Vagina (tissue), 1 donor: ENCODE measurements around the genes KIN and GATA3.

DNA sequence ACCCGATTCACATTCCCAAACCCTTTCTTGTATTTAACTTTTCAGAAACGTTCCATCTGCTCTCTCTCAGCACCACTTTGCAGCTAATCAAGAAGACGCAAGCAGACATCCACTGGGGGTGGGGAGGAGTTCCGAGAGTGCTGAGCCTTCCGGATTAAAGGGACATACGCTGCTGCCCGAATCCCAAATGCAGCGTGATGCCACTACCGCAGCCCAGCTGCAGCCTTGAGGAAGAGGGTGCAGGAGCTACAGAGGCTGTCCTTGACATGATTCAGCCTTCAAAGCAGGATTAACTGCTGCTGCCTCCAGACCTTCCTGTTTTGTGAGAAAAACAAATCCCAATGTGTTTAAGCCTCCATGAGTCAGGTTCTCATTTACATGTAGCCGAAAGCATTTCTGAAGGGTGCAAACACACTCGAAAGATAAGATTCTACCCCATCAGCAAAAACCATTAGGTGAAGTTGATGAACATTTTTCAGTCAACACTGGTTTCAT lies 40.0 kb downstream of the RBM17 start:
- PRO-cap = no peak
- RAMPAGE, long total RNA = no peak

GRCh38 chr10:6145039-6145635 lies 56.3 kb downstream of the RBM17 start:
- PRO-cap = unidirectional peak, minus-strand start at chr10:6145408
- RAMPAGE, long total RNA = no peak

- PRO-cap = unidirectional peak, plus-strand start at chr10:6162805
- RAMPAGE, long total RNA = no peak
These were observed 40.3 kb upstream of the PFKFB3 start for GRCh38 chr10:6162406-6162931.

DNA sequence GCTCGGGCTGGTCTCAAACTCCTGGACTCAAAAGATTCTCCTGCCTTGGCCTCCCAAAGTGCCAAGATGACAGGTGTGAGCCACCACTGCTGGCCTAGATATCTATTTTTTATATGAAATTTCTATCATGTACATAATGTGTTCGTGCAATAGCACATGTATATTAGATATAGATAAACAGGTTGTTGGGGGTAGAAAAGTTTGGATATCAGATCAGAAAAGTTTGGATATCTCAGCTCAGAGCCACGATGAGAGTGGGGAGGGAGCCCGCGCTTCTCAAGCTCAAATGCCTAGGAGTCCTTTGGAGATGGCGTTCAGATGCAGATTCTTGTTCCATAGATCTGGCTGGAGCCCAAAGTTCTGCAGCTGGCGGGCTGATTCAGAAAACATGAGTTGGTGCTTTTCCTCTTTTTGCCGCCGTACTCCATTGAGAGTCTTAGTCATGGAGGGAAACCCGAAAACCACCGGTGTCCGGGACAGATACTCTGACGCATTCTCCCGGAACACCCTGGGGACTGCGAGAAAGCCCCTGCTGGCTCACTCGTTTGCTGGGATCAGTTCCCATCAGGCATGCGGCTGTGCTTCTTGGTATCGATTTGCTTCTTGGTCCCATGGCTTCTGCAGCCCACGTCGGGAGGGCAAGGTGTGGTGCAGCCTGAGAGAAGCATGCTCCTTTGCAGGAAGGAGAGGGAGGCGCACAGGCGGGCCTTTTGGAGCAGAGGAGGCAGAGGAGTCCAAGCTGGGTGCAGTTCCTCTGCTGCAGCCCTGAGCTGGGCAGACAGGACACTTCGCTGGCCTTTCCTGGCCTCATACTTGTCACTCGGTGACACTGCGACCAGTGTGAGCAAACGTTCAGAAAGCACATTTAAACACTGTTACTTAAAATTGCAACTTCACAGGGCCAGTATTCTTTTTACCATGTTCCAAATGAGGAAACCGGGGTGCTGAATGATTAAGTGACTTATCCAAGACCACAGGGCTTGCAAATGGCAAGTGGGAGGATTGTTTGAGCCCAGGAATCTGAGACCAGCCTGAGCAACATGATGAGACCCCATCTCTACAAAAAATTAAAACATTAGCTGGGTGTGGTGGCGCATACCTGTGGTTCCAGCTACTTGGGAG lies 30.8 kb upstream of the PFKFB3 start:
- PRO-cap = bidirectional peak, plus-strand start at position 535 of the sequence, minus-strand start at position 292 of the sequence
- RAMPAGE, long total RNA = no peak

DNA sequence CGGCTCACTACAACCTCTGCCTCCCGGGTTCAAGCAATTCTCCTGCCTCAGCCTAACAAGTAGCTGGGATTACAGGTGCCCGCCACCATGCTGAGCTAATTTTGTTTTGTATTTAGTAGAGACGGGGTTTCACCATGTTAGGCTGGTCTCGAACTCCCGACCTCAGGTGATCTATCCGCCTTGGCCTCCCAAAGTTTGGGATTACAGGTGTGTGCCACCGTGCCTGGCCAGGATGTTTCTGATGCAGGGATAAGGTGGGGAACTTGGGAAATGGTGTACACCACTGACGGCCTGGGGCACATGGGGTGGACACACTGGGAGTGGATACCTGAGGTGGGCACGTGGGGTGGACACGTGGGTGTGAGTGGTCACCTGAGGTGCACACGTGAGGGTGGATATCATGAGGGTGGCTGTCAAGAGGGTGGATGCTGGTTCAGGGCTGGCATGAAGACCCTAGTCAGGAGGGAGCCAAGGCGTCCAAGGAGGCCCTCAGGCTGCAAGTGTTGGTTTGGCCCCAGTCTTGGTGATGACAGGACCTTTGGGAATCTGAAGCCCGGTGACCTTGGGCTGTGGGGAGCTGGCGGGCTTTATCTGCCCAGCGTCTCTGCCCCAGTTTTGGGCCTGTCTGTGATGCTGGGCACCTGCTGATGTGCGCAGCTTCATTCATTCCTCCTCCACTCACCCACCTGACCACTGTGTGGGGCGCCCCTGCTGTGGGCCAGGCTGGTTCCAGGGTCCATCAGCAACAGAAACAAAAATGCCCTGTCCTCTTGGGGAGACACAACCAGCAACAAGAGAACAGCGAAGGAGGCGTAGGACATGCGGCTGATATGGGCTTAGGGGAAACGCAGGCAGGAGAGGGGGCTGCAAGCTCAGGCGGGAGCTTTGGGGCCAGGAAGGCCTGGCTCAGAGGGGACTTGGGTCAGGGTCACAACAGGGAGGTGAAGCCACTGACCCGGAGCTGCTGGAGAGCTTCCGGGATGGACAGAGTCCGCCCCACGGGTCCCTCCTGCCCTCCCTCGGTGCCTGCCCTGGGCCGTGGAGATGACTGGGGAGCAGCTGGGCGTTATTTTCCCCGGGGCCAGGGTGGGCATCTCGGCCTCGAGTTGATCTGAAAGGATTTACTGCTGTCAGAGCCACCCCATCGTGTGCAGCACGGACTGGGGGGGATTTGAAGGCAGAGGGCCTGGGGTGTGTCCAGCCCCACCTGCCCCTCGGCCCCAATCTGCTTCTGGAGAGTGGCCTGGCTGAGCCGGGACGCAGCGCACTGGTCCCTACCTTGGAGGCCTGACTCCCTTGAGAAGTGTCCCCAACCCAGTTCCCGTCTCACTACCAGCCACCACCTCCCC lies 24.7 kb upstream of the PFKFB3 start:
- PRO-cap = no peak
- RAMPAGE, long total RNA = start-site peak on the plus strand centred at position 1,139 of the sequence, 176 bp wide, 7 reads

DNA sequence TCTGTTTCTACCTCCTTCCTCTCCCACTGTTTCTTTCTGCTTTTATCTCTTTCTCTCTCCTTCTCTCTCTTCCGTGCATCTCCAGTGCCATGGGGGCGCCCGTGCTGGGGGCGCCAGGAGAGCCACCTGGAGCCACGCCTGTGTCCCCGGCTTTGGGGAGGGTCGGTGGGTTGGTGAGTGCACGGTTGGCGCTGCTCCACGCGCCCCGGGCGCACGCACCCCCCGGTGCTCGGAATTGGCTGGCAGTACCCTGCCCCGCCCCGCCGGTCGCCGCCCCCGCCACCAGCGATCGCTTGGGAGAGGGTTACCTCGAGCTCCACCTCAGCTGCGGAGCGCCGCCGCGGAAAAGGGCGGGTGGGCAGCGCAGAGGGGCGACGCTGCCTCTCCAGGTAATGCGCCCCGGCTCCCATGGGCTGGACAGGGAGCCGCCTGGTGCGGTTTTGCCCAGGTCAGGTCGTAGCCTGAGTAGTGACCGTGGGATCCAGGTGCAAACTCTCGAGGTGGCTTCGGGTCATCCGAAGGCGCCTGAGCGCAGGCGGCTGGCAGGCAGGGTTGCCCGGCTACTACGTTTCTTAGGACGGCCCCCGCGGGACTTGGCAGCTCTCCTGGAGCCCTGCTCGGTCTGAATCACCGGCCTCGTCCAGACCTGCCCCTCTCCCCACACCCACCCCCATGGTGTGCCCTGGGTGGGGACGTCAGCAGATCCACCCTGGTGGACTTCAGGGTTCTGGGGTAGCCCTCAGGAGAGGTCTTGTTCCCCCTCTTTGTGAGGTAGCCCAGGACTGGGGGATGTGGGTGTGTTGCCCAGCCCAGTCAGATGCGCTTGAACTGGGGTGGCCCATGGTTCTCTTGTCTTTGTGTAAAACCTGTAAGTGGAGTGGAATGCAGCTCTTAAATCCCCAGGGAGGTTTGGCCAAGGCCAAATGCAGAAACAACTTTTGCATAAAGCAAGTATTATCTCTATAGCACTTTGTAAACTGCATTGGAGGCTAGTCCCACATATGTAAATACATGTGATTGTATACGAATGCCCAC lies 1.4 kb downstream of the PFKFB3 start:
- PRO-cap = no peak
- RAMPAGE, long total RNA = no peak

- PRO-cap = no peak
- RAMPAGE, long total RNA = start-site peak on the minus strand at chr10:6427845-6428357, 6 reads
These were observed 152.0 kb downstream of the PRKCQ start for GRCh38 chr10:6428042-6428423.

DNA sequence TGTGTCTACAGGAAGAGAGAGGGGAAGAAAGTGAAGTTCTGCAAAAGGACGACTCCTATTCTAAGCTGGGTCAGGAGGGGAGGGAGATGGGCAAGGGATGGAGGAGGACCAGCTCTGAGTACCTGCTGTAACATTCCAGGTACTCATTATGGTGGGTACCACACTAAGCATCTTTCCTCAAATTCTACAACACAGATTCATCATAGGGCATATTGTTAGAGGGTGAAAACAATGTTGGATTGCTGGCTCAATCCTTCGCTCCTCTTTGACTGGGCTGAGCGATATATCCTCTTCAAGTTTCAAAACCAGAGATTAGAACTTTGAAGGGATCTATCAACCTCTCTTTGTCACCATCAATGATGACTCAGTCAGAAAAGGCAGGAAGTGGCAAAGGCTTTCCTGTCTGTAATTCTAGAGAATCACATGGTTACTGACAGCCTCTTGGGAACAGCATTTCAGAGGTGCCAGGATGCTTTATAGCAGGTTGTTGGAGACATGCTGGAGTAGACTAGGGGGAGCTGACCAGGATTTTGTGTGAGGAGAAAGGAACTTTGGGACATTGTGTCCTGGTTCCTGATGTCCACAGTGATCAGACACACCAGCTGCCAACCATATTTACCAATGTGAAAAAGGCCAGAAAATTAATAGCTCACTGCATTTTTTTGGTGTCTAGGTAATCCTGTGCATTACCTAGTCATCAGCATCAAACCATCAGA lies 81.4 kb downstream of the PRKCQ start:
- PRO-cap = no peak
- RAMPAGE, long total RNA = no peak

DNA sequence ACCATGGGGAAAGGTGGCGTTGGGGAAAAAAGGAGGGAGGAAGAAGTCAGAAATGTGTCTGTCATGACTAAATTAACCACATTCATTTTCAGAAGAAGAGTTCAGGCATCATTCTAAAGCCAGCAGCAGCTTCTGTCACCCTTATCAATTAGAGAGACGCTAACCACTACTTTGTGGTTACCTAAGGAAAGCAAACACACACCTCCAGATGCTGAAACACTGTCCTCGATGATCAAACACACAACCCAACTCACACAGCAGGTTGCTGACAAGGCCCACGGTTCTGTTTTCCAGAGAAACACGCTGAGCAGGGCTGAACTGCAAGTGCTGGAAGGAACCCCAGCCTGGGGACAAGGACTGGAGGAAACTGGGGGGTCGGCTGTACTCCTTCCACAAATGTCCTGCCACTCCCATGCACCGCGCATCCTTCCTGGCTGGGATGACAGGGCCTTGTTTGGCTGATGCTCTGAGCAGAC lies 36.6 kb downstream of the PRKCQ start:
- PRO-cap = no peak
- RAMPAGE, long total RNA = no peak

DNA sequence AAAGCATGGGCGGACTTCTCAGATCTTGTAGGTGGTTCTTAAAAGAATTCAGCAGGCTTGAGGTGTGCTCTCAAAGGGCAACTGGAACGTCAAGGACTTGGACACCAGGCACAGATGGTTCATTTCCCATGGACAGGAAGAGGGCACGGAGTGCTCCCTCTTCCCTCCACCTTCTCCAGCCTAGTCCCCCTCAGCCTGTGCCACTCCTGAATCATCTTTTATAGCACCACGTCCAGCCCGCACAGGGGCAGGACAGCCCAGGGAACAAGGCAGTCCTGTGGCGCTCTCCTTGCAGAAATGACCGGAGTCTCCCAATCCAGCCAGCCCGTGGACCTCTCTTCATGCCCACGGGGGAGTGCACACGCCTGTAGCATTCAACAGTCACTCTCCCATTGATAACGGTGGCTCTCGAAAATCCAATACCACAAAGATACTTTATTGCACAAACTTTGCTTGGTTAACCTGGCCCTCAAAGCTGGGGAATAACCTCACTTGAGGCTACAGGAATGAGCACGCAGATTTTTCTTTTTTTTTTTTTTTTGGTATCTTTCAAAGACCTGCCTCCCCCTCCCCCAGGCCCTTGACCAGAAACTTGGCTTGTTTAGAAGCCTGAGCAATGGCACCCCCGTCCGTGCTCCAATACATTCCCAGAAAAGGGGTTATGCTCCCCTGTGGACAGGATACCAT lies 808 bp downstream of the PRKCQ start:
- PRO-cap = no peak
- RAMPAGE, long total RNA = no peak

DNA sequence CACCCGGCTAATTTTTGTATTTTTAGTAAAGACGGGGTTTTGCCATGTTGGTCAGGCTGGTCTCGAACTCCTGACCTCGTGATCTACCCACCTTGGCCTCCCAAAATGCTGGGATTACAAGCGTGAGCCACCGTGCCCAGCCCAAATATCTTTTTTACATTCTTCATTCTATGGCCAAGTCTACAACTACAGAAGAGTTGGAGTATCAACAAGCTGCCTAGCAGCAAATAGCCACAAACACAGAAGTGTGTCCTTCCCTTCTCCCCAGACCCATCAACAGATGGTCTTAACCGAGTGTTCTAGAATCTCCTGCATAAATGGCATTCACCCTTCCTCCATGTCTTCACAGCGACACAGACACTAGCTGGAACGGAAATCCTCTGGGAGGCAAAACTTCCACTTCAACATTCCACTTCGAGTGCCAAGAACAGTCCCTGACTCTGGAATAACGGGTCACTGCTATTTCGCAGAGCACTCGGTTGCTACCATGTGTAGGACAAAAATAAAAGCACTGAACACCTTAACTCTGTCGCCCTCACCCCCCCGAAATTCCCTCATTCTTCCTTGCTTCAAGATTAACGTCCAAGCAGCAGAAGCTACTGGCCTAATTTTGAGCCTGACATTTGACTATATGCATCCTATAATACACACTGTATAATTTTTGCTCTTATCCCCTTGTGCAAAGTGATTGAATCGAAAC lies 65.2 kb downstream of the SFMBT2 start:
- PRO-cap = no peak
- RAMPAGE, long total RNA = no peak

DNA sequence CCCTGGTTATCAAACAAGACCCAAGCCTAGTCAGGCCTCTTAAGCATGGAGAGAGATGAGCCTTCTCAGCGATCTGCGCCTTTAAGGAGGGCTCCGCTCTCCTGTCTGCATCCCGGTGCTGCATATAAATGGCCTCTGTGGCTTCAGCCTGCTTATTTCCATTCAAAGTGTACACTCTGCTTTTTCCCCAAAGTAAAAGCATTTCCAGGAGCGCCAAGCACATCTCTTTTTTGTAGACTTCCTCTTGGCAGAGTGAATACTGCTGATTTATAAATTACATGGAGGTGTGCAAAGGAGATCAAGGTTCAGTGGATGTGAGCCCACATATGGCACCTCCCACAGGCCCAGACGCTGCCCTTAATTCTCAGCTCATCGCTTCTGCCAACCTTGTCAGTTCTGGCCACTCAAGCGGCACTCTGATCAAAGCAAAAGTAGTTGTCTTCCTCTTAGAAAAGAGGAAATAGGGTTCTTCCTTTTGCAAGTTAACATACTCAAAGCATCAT lies 70.0 kb upstream of the SFMBT2 start:
- PRO-cap = no peak
- RAMPAGE, long total RNA = no peak

DNA sequence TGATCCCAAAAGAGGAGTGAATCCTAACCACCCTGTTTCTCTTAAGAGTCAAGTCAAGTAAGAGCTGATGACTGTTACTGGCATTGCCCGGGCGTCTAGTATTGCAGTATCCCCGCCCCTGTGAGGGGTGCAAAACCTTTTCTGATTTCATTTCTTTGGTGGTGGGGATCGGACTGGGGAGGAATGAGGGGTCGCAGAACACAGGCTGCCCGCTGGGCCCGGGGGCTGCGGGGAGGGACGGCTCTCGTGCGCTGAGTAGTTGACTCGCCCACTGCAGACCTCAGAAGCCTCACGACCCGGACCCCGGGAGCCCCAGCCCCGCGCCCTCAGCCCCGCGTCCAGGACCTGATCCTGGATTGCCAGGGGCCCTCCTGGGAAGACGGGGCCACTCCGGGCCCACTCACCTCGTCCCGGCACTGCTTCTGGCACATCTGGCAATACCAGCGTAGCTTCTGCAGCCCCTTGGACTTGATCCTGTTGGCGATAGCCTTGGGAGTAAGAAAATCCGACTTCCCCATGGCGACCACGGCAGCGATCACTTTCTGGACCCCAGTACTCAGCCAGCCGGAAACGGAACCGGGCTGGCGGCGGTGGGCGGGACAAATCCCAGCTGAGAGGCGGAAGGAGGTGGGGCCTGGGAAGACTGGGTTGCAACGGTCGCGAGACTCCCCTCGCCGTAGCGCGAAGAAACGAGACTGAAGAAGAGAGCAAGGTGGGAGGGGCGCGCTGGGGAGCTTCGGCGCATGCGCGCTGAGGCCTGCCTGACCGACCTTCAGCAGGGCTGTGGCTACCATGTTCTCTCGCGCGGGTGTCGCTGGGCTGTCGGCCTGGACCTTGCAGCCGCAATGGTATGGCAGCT lies at the start of gene KIN:
Gene KIN, minus strand, starts transcription at position 578 of the 859 bp plus-strand sequence.
- PRO-cap = bidirectional peak, plus-strand start at position 764 of the sequence, minus-strand start at position 578 of the sequence
- RAMPAGE, long total RNA = start-site peak on the minus strand centred at position 558 of the sequence, 9 bp wide, 16 reads; start-site peak on the plus strand centred at position 778 of the sequence, 39 bp wide, 2,783 reads

DNA sequence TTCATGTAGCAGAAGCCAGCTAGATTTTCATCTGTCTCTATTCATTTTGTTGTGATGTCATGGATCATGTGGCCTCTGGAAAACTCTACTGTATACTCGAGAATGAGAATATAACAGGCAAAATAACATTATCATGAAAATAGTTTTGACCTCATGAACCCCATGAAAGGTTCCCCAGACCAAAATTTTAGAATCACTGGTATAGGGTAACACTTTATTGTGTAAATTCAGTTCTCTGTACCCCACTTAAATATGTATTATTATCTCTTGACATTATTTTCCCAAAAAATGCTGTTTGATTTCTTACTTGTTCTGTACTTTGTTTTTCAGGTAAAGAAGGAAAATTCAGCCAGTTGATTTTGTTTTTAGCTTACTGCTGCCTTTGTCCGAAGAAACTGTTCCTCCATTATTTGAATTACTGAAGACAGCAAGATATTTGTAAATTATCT lies 11.0 kb upstream of the TAF3 start:
- PRO-cap = no peak
- RAMPAGE, long total RNA = no peak

DNA sequence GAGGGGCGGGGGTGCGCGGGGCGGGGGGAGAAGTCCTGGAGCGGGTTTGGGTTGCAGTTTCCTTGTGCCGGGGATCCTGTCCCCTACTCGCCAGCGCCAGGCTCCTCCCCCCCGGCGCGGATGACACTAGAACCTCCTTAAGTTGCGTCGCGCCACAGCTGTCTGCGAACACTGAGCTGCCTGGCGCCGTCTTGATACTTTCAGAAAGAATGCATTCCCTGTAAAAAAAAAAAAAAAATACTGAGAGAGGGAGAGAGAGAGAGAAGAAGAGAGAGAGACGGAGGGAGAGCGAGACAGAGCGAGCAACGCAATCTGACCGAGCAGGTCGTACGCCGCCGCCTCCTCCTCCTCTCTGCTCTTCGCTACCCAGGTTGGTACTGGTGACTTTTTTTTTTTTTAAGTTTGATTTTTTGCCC lies at the start of gene GATA3:
Gene GATA3, plus strand, starts transcription at position 167 of the 416 bp plus-strand sequence.
- PRO-cap = bidirectional peak, plus-strand start at position 167 of the sequence, minus-strand start outside the sequence
- RAMPAGE, long total RNA = start-site peak on the plus strand centred at position 161 of the sequence, 28 bp wide, 99 reads

- PRO-cap = no peak
- RAMPAGE, long total RNA = no peak
These were observed 48.6 kb downstream of the GATA3 start for GRCh38 chr10:8102890-8103592.

- PRO-cap = no peak
- RAMPAGE, long total RNA = no peak
These were observed 82.8 kb downstream of the GATA3 start for GRCh38 chr10:8137099-8137781.

- PRO-cap = no peak
- RAMPAGE, long total RNA = no peak
These were observed 311.7 kb downstream of the GATA3 start for GRCh38 chr10:8366088-8366775.

DNA sequence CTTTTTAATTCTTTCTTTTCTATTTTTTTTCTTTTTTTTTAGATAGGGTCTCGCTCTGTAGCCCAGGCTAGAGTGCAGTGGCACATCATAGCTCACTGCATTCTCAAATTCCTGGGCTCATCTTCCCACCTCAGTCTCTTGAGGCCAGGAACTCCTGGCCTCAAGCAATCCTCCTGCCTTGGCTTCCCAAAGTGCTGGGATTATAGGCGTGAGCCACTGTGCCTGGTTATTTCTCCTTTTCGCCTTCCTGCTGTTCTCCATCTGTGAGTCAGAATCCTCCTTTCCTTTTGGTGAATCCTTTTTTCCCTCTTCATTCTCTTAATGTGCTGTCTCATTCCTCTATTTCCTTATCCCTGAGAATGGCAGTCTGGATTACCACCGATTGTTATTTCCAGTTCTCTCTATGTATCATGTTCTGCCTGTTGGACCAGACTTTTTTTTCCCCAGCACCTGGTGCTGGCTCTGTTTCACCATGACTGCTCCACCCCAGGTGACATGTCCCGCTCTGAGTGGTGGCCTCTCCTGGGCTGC lies 399.7 kb downstream of the GATA3 start:
- PRO-cap = unidirectional peak, plus-strand start at position 237 of the sequence
- RAMPAGE, long total RNA = no peak

DNA sequence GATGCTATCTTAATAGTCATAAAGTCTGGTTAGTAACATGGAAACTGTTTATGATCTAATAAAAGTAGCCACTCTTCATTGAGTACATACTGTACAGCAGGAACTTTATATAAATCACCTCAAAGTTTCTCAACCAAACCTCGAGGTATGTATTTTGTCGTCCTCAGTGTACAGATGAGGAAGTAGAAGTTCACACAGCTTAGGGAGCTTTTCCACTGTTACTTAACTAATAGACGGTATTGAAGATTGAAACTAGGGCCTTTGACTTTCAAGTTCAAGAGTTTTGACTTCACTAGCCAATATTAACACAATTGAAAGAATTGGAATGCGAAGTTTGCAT lies 897.2 kb downstream of the GATA3 start:
- PRO-cap = no peak
- RAMPAGE, long total RNA = no peak